HEK293 (cell line): ENCODE data around the genes CABIN1 and SPECC1L.

- PRO-cap = no peak
- RRBS, 2 experiments = no CpG with 5 or more reads among the region's 8 CpGs
Measured at GRCh38 chr22:23533719-23534247, 46.3 kb downstream of the IGLL1 start.

- PRO-cap = no peak
- RRBS, 2 experiments = no CpG with 5 or more reads among the region's 7 CpGs
Measured at GRCh38 chr22:23715379-23715738, 24.5 kb downstream of the RGL4 start.

DNA sequence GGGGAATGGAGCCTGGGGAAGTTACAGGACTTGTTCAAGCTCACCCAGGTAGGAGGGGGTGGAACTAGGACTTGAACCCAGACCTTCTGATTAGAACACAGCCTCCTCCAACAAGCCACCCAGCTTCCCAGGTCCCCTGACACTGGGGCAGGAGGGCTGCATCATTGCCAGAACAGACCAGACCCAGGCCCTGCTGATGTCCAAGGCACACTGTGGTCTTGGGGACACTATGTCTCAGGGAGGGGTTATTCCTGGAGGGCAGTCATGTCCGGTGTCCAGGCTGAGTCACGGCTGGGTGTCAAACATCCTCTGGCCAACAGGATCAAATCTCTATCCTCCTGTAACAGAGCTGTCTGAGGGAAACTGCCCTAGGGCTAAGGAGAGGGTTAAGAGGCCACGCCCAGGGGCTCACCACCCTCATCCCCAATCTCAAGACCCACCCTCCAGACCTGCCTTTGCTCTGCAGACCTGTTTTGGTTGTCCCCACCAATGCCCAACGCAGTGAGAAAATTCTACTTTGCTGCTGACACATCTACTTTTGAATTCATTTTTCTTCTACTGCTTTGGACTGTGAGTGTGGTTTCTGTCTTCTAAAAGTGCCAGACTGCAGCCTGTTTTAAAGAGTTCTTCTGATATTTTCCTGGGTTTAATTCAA is 8.0 kb downstream of the ZNF70 start:
- PRO-cap = no peak
- RRBS, 2 experiments = no CpG with 5 or more reads among the region's 4 CpGs

DNA sequence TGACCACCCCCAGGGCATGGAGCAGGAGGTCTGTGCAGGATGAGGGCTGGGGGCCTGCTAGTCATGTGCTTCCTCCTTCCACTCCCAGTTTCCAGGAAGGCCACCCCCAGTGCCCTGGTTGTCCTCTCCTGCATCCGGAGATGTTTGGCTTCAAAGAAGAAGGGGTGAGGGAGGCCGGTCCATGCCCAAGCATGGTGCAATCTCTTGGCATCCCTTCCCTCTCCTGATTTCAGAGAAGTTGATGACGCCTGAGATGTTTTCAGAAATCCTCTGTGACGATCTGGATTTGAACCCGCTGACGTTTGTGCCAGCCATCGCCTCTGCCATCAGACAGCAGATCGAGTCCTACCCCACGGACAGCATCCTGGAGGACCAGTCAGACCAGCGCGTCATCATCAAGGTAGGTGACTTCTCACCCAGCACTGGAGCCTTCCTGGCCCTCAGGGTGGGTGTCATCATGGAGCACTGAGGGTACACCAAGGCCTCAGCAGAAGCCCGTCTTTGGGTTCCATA is 22.2 kb downstream of the DERL3 start:
- PRO-cap = no peak
- RRBS, 2 experiments = 100% methylated on average over 1 of the region's 12 CpGs; no CpG with 5 or more reads in 1 of the 2 experiments

DNA sequence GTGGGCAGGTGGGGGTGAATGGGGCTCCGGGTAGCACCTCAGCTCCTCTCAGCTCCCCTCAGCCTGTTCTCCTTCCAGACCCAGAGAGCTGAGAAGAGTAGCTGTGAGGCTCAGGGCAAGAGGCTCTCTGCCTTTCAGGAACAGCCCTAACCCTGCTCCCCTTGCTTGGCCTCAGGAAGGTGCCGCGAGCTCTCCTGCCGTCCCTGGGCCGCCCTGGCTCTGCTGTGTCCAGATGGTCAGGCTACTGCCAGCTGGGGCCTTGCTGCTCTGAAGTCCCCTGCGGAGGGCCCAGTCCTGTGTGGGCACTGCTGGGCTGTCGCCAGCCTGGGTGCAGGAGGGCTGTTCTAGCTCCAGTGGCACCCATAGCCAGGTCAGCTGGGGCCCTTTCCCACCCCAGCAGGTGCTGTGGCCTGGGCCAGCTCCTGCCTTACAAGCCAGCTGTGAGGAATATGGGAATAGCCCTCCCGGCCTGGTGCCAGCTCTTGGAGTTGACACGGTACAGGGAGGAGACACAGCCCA is 4.1 kb downstream of the DERL3 start:
- PRO-cap = no peak
- RRBS, 2 experiments = no CpG with 5 or more reads among the region's 9 CpGs

DNA sequence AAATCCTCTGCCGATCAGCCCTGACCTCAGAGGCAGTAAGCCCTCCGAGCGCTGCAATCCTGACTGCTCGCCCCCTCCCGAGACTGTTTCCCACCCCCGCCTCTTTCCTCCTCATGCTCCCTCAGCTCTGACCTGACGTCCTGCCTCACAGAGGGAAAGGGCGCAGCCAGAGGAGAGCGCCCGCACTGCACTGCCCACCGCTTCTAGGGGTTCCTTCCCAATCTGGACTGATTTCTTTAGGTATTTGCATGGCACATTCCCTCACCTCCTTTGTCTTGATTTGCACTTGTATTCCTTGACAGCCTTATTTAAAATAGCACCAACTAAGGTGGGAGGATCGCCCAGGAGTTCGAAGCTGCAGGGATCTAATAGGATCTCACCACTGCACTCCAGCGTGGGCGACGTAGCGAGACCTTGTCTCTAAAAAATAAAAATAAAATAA is 624 bp downstream of the SLC2A11 start:
- PRO-cap = bidirectional peak, plus-strand start at position 148 of the sequence, minus-strand start at position 85 of the sequence; unidirectional peak, minus-strand start at position 205 of the sequence
- RRBS, 2 experiments = no CpG with 5 or more reads among the region's 17 CpGs

DNA sequence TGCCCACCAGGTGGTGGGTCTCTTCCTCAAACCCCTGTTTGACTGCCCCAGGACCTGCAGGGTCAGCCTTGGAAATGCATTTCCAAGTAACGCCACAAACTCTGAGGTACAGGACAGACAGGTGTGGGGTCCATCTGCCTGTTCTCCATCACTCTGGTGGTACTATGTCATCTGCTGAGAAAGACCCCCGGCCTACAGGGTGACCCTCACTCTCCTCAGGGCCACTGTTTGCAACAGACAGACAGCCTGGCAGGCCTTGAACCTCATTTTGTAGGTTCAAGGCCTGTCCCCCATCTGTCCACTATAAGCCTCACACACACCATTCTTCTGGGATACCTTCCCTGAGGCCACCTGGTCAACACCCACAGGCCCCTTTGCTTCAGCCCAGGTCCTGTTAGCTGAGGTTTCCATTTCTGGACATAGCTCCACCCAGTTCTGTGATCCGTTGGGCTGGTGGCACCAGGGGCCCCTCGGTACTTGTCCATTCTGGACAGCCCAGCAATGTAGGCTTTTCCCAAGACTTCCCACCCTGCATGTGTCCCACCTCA is 3.0 kb downstream of the MIF start:
- PRO-cap = unidirectional peak, plus-strand start at position 444 of the sequence
- RRBS, 2 experiments = no CpG with 5 or more reads among the region's 4 CpGs

DNA sequence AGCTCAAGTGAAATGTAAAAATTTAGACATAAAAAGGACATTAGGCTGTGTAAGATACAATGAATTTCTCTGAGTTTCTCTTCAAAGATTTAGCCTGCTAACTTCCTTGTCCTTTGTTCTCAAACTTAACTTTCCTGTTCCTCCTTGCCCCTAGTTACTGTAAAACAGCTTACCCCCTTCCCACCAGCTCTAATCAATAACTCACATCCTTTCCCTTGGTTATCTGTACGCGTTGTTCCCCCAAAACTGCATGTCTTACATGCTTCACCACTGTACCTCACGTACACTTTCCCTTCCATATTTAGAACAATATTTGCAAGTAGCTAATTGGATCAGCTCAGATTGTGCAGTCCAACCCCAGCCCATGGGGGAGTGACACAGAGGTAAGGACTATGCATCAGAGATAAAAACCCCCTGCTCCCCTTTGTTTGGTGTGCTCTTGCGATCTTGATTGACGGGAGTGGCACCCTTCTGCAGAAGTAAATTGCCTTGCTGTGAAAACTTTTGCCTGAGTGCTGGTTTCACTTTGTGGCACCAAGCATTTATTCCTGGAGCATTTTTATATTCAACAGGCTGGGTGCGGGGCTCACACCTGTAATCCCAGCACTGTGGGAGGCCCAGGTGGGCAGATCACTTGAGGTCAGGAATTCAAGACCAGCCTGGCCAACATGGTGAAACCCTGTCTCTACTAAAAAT is 30.9 kb downstream of the MIF start:
- PRO-cap = no peak
- RRBS, 2 experiments = no CpG with 5 or more reads among the region's 6 CpGs

GRCh38 chr22:24001277-24001772 is 3.9 kb downstream of the GSTT4 start:
- PRO-cap = no peak
- RRBS, 2 experiments = no CpG with 5 or more reads among the region's 14 CpGs

GRCh38 chr22:24011144-24012151 is at the start of gene CABIN1:
Gene CABIN1 (plus strand): TSS chr22:24011304.
- PRO-cap = bidirectional peak, plus-strand start at chr22:24011424, minus-strand start at chr22:24011037; bidirectional peak, plus-strand start at chr22:24011644, minus-strand start at chr22:24011595; unidirectional peak, minus-strand start at chr22:24011873
- RRBS, 2 experiments = 1% methylated on average over 24 of the region's 72 CpGs

DNA sequence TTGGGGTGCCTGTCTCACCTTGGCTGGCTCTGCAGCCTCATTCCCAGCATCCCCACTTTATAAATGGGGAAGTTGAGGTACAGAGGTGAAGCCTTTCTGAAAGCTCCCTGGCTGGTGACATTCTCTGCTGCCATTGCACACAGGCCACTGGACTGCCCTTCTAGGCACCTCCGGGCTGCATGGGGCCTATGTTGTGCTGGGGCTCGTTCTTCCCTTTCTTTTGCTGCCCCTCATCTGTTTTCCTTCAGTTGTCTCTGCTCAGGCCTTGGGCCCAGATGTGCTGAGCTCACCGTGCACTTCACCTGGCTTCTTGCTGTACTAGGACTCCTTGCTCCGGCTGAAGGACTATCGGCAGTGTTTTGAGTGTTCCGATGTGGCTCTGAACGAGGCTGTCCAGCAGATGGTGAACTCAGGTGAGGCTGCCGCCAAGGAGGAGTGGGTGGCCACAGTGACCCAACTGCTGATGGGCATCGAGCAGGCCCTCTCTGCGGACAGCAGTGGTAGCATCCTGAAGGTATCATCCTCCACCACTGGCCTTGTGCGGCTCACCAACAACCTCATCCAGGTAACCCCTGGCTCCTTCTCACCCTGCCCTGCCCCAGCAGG is 59.5 kb downstream of the CABIN1 start:
- PRO-cap = no peak
- RRBS, 2 experiments = no CpG with 5 or more reads among the region's 11 CpGs

- PRO-cap = bidirectional peak, plus-strand start at chr22:24157138, minus-strand start at chr22:24156995
- RRBS, 2 experiments = 2 to 8% methylated on average over 1 of the region's 28 CpGs
Measured at GRCh38 chr22:24156655-24157406, 24.5 kb upstream of the SUSD2 start.

GRCh38 chr22:24183169-24183962 is 2.1 kb downstream of the SUSD2 start:
- PRO-cap = no peak
- RRBS, 2 experiments = no CpG with 5 or more reads among the region's 26 CpGs

DNA sequence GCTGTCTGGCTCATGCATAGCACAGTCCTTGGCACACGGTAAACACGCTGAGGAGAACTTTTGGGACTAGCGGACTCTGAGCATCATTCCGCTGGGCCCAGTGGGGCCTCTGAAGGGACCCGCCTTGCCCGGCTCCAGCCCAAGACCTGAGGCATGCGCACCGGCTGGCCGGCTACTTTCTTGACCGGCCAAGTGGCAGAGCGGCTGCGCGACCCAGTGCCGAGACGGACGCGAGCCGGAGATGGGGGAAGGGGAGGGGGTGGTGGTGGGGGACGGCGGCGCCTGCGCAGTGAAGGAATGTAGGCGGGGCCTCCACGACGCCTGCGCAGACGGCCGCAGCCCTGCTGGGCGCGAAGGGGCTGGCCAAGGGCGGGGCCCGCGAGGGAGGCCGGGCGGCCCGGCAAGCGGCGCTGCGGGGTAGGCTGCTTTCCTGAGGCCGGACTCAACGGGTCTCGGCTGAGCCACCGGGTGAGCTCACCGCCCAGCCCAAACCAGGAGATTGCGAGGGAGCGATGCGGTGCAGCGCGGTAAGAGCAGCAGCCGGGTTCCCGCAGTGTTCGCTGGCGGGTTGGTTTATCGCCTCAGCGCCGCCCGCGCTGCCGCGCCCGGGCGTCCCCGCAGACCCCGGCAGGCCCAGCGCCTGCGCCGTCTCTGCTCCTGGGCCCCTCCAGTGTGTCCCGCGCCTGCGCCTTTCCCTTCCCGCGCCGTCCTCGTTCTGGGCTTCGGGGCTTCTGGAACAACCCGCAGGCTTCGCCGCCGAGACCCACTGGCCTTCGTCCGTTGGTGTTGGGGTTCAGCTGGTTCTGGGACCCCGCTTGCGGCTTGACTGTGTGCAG is at the start of gene SPECC1L:
TSS of gene SPECC1L (plus strand) at position 375 of the 836 bp plus-strand sequence.
- PRO-cap = bidirectional peak, plus-strand start at position 175 of the sequence, minus-strand start at position 148 of the sequence; bidirectional peak, plus-strand start at position 489 of the sequence, minus-strand start at position 631 of the sequence
- RRBS, 2 experiments = 1% methylated on average over 32 of the region's 83 CpGs

- PRO-cap = no peak
- RRBS, 2 experiments = no CpG with 5 or more reads among the region's 5 CpGs
Measured at GRCh38 chr22:24392428-24392978, 34.9 kb upstream of the ADORA2A start.

GRCh38 chr22:24402359-24402857 is 25.0 kb upstream of the ADORA2A start:
- PRO-cap = no peak
- RRBS, 2 experiments = no CpG with 5 or more reads among the region's 4 CpGs

GRCh38 chr22:24424093-24424961 is 3.1 kb upstream of the ADORA2A start:
- PRO-cap = bidirectional peak, plus-strand start at chr22:24424290, minus-strand start at chr22:24424259
- RRBS, 2 experiments = 14 to 34% methylated on average over 56 to 57 of the region's 95 CpGs

- PRO-cap = no peak
- RRBS, 2 experiments = no CpG with 5 or more reads among the region's 12 CpGs
Measured at GRCh38 chr22:24440193-24440709, 12.9 kb downstream of the ADORA2A start.

GRCh38 chr22:24495608-24496171 is 558 bp downstream of the UPB1 start:
- PRO-cap = no peak
- RRBS, 2 experiments = 91 to 94% methylated on average over 8 of the region's 17 CpGs

GRCh38 chr22:24539790-24540442 is 15.0 kb downstream of the GUCD1 start:
- PRO-cap = no peak
- RRBS, 2 experiments = no CpG with 5 or more reads among the region's 9 CpGs